ENCODE measurements around the genes P4HTM, LAMB2 and TRAIP.

- PRO-cap, result bidirectional peak, plus-strand start at chr3:48561295, minus-strand start at chr3:48561129
Observed at GRCh38 chr3:48560682-48561494, 2.7 kb downstream of the UCN2 start.

DNA sequence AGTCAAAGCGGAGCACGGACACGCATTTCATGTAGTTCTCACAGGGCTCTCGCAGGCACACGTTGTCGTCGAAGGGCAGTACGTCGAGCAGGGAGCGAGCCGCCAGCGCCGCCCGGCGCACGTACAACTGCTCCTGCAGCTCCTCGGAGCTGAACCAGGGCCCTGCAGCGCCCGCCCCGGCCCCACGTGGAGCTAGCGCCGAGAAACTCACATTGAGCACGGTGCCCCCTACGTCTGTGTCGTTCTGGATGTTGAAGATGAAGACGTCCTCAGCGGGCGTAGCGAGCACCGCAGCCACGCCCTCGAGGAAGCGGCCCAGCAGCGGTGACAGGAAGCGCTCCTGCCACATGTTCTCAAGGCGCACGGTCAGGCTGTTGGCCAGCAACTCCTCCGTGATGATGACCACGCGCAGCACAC, 5.8 kb downstream of the CELSR3 start:
- PRO-cap, result no peak

DNA sequence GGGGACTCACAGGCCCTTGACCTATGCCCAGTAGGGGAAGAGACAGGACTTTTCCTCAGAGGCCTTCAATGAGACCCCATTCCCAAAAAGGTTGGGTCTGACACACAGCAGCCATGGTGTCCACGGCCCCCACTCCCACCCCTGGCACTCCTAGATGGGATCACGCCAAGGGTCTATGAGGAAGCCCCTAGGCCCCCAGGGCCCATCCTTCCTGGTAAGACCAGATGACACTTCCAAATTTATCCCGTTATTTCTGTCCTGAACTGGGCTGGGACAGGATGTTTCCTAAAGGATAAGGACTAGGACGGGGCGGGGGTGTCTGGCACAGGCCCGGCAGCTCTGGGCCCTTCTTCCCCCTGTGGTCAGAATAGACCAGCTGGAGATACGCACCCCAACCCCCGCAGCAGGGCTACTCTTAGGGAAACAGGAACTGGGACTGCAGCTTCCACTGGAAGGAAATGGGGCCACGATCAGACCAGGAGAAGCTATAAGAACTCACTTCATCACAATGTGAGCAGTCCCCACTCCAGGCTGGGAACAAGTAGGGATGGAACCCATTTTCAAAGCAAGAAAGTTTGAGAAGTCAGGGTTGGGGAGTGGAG, 1.3 kb downstream of the NCKIPSD start:
- PRO-cap, result bidirectional peak, plus-strand start at position 418 of the sequence, minus-strand start at position 152 of the sequence

GRCh38 chr3:48989995-48991134, at the start of gene P4HTM:
TSS of gene P4HTM (plus strand) at chr3:48990241.
- PRO-cap, result bidirectional peak, plus-strand start at chr3:48990241, minus-strand start at chr3:48990153; bidirectional peak, plus-strand start at chr3:48990354, minus-strand start at chr3:48990344

- PRO-cap, result no peak
Observed at GRCh38 chr3:49013555-49014806, 4.4 kb downstream of the DALRD3 start.

DNA sequence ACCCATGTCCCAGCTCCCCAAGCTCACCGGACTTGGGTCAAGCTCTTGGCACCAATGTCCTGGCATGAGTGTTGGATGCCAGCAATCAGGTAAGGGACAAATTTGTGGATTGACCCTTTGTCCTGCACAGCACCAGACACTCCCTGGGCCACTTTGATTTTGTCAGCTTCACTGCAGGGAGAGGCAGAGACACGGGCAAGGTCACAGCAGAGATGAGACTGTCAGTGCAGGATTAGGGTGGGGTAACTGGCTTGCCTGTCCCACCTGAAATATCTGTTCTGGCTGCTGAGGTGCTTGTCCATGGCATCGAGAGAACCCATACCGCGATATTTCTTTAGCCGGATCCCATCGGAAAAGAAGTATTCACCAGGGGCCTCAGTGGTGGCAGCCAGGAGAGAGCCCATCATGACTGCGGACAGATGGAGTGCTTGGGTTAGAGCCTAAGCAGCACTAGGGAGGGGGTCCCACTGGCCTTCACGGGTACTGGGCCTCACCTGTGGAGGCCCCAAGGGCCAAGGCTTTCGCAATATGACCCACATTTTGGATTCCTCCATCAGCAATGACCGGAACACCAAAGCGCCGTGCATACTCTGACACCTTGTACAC, 2.8 kb downstream of the NDUFAF3 start:
- PRO-cap, result no peak

- PRO-cap, result no peak
Observed at GRCh38 chr3:49076020-49076559, 17.8 kb downstream of the QRICH1 start.

- PRO-cap, result no peak
Observed at GRCh38 chr3:49131209-49131538, 1.7 kb downstream of the LAMB2 start.

- PRO-cap, result bidirectional peak, plus-strand start at chr3:49132555, minus-strand start at chr3:49132541; bidirectional peak, plus-strand start at chr3:49132624, minus-strand start at chr3:49132583; bidirectional peak, plus-strand start at chr3:49133161, minus-strand start at chr3:49133046
Observed at GRCh38 chr3:49131971-49133309, at the start of gene LAMB2. TSS of gene LAMB2 (minus strand) at chr3:49133050.

- PRO-cap, result no peak
Observed at GRCh38 chr3:49173216-49174038, 2.0 kb downstream of the KLHDC8B start.

DNA sequence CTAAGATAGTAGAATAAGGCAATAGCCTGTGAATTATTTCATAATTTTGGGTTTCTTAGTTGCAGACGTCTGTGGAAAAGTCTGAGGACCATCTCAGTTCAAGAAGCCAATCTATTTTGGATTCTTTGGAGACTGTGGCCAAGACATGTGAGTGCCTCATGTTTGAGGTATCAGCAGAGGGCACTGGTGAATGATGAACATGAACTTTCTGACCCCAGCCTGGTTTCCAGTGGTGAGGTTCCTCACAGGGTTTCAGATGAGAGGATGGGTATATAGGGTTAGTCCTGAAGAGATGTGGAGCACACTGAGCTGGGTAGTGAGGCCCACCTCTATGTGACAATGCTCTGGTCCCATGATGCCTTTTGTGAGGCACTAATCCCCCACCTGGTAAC, 32.4 kb downstream of the C3orf62 start:
- PRO-cap, result no peak

DNA sequence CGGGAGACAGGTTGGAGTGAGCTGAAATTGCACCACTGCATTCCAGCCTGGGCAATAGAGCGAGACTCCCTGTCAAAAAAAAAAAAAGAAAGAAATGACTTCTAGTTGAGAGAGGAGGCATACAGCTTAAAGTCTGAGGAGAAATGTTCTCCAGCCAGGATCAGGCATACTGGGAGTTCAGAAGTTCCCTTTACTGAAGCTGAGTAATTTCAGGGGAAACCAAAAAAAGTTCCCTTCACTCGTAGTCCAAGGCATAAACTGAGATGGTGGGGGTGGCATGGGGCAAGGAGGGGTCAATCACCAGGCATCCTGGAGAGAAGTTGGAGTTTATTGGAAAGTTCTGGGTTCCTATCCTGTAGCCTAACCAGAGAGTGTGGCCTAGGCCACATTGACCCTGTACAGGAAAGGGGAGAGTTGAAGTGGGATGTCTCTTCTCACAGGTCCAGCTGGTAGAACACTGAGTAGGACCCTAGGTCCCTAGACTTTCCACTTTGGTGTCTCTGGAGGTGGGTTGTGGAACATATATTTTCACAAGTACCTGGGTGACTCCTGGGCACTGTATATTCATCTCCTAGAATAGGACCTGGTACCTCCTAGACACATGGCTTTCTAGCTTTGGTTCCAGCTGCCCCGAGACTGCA, 5.8 kb downstream of the GPX1 start:
- PRO-cap, result no peak

DNA sequence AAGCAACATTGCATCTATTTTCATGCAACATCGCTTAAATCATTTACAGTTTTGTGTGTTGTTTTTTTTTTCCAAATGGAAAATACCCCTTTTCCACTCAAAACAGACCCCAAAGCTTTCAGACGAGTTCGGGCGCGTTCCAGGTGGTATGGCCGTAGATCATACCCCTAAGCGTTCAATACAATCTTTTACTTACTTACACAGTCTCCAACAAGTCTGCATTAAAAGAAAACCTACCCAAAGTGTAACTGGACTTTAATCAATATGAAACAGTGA, 752 bp downstream of the RHOA start:
- PRO-cap, result no peak

DNA sequence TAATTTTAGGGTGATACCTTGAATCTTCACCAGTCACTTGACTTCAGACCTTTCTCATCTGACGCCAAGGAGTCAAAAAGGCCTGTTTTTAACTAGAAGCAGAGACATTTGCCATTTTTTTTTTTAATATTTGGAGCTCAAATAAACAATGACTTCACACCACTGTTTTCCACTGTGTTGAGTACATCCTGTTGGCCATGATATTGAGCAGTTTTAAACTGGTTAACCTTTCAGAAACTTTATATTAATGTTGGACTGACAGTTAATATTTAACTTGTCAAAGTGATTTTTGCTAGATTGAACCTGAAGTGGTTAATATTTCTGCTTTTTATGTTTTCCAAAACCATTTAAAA, 28.2 kb downstream of the DAG1 start:
- PRO-cap, result no peak

- PRO-cap, result no peak
Observed at GRCh38 chr3:49554817-49555418, 641 bp downstream of the BSN start.

- PRO-cap, result no peak
Observed at GRCh38 chr3:49603134-49603620, 48.9 kb downstream of the BSN start.

GRCh38 chr3:49661206-49661989, 12.8 kb upstream of the APEH start:
- PRO-cap, result no peak

- PRO-cap, result no peak
Observed at GRCh38 chr3:49720149-49720869, 825 bp upstream of the AMIGO3 start.

DNA sequence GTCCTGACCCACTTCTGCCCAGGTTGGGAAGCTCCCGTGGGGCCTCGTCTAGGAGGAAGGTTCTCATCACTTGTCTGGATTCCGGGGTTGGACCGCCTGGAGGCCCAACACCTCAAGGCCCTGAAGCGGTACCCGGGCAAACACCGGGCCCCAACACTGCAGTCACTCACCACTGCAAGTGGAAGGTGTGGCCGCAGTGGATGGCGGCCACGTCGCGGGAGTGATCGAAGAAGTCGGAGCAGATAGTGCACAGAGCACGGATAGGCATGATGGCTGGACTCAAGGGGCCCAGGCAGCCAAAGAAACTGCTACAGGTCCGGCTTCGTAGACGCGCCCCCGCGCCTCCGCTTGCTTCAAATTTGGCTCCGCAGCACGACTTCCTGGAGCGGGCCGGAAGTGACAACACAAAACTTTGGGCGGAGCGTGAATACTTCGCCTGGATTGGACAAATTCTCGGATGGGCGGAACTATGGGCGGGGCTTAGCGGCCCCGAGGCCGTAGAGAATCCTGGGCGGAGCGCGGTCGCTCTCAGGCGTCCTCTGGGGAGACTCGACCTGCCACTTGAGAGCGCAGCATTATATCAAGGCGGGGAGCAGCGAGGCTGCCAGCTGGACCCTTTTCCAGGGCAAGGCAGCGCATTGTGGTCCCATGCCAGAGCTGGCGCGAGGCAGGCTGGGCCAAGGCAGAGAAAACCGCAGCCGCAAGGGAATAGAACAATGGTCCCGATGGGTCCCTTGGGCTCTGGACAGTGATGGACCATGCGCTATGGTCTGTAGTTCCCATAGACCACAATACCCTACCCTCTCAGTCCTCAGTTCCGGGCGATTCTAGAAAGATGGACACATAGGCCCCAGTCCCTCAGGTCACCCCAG, at the start of gene TRAIP:
TSS of gene TRAIP (minus strand) at position 379 of the 872 bp plus-strand sequence.
- PRO-cap, result bidirectional peak, plus-strand start at position 483 of the sequence, minus-strand start at position 346 of the sequence

- PRO-cap, result no peak
Observed at GRCh38 chr3:50061721-50062258, 26.9 kb upstream of the RBM5 start.